Islet of Langerhans (tissue), 1 donor: ENCODE results near the genes DMGDH, ANKRD34B and MSH3.

GRCh38 chr5:78504573-78505236 is 143.9 kb downstream of the LHFPL2 start:
- RRBS = no CpG with 5 or more reads among the region's 9 CpGs

GRCh38 chr5:78983625-78984415 is 1.3 kb downstream of the ARSB start:
- RRBS = no CpG with 5 or more reads among the region's 15 CpGs

DNA sequence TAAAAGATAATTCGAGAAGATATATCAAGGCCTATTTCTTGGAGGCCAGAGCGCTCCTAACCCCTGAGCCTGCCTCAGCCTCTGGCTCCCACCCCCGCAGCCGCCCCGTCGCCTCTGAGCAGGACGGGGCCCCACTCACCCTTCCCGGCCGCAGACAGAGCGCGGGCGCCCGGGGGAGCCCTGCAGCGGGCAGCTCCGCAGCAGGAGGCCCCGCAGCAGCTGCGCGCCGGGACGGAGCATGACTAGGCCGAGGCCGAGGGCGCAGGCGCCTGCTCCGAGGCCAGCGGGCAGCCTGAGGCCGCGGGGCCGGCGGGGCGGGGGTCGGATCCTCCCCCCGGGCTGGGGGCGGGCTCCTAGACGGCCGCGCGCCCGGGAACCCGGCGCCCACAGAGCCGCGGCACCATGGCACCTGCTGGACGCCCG is at the start of gene DMGDH:
DMGDH (minus strand) TSS at position 294 of the 423 bp plus-strand sequence.
- RRBS = 6% methylated on average over 29 of the region's 45 CpGs

DNA sequence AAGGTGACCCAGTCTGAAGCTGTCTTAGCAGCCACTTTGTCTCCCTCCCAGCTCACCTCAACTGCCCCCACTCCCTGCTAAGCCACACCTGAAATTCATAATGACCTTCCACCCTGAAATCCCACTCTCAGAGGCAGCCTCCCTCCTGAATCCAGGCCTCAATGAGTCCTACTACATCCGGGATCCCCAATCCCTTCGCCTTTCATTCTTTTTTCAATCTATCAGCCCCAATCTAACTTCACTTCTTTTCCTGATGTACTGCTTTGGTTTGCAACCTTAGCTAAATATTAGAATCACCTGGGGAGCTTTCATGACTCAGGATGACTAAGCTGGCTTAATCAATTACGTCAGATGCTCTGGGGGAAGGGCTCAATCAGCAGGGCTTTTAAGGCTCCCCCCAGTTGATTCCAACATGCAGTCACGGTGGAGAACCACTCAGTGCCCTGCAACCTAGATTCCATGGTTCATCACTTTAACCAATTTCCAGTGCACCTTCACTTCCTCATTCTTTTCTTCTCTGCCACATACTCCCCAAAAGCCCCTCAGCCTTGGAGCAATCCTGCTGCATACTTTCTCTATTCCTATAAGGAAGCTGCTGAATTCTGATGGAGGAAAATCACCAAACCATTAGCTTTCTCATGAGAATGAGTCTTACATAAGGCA is 32.3 kb downstream of the BHMT start:
- RRBS = no CpG with 5 or more reads among the region's 4 CpGs

- RRBS = no CpG with 5 or more reads among the region's 4 CpGs
Measured at GRCh38 chr5:79578865-79579316, 33.4 kb upstream of the TENT2 start.

DNA sequence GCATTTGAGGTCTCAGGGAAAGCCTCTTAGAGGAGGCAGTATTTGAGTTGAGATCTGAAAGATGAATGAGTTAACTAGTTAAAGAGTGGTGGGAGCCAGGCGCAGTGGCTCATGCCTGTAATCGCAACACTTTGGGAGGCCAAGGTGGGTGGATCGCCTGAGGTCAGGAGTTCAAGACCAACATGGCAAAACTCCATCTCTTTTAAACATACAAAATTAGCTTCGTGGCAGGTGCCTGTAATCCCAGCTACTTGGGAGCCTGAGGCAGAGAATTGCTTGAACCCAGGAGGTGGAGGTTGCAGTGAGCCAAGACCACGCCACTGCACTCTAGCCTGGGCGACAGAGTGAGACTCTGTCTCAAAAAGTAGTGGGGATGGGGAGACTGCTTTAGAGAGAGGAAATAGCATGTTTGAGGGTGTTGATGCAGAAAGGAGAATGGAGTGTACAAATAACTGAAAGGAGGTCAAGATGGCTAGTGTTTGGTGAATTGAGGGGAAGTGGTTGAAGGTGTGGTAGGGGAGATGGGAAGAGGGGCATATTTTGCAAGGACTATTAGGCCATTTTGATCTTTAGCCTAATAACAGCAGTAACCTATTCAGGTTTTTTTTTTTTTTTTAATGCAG is 18.1 kb downstream of the TENT2 start:
- RRBS = no CpG with 5 or more reads among the region's 6 CpGs

- RRBS = no CpG with 5 or more reads among the region's 14 CpGs
Measured at GRCh38 chr5:80055615-80056323, 20.6 kb downstream of the THBS4 start.

DNA sequence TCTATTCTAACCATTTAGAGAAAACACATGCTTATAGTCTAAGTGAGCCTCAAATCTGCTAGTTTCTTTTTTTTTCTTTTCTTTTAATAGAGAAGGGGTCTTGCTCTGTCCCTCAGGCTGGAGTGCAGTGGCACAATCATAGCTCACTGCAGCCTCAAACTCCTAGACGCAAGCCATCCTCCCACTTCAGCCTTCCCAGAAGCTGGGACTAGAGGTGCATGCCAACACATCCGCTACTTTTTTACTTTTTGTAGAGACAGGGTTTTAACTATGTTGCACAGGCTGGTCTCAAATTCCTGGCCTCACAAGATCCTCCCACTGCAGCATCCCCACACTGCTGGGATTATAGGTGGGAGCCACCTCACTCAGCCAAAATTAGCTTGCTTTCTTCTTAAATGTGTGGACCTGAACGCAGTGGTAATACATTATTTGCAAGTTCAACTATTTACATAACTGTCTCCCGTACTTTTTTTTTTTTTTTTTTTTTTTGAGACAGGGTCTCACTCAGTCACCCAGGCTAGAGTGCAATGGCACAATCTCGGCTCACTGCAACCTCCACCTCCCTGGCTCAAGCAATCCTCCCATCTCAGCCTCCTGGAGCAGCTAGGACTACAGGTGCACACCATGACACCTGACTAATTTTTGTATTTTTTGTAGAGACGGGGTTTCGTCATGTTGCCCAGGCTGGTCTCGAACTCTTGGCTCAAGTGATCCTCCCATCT is 66.0 kb downstream of the SERINC5 start:
- RRBS = no CpG with 5 or more reads among the region's 8 CpGs

DNA sequence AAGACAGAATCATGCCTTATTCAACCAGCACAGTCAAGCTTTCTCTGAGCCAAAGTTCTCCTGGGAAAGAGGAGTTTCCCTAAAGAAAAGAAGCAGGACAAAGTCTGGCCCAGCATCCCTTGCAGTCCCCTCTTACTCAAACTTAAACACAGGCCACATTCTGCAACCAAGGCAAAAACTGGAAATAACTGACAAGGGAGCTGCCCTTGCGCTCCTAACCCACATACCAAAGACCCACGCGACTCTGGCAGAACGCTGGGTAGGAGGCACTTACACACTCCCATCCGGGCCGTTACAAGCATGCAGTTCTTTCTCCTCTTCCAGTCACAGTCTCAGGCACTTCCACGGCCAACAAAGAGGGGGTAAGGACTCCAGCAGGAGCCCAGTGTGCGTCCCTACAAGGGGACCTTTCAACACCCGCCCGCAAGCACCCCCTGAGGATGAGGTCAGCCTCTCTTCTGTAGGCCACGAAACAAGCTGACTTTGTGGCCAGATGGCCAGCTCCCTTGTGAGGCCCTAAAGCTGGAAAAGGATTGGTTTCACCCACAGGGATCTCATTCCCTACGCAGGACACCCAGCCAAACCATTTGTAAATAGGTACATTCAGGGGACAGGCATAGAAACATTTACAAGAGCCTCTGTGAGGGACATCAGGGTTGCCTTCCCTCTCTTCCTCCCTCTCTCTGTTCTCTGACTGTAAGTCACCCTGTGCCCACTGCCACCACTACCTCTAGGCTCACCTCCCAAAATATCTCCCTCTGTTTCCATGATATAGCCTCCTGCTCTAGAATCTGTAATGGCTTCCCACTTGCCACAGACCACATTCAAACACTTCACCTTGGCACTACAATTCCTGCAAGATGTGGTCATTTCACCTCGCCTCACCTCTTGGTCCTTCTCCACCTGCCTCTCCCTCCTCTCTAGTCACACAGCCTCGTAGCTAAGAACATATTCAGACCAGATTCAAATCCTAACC is 57.3 kb downstream of the SERINC5 start:
- RRBS = no CpG with 5 or more reads among the region's 14 CpGs

DNA sequence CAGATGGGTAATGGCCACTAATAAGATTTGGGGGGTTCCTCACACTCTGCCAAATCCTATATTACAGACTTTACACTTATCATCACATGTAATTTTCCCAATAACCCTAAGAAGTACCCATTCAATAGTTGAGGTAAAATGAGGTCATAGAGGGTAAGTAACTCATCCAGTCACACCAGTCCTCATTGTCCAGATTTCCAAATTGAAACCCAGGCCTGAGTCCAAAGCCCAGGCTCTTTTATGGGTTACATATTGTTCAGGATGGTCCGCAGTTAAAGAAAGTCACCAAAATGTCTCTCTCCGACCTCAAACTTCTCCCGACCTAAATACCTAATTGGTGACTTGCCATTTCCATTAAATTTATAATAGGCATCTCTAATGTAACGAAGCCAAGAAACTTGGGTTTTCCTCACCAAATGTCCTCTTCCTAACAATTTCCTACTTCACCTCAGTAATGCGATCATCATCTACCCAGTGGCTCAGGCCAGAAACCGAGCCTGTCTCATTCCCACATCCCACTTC is 3.2 kb downstream of the SERINC5 start:
- RRBS = no CpG with 5 or more reads among the region's 6 CpGs

DNA sequence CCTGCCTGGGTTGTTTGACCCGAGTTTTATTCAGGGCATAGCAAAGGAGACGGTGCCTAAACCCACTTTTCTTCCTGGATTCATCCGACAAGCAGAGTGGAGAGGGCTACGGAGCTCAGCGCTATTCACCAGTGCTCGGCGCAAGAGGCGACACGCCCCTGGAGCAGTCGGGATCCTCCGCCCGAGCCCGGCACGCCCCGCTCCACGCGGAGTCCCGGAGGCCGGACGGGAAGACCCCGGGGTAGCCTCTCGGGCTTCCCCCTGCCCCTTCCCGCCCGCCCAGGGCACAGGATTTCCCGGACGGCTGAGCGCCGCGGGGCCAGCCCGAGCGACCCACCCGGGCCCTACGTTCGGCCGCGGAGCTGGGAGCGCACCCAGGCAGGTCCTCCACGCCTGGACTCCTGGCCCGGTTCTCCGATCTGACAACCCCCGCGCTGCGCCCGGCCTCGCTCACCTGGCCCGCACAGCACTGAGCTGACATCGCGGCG is 362 bp downstream of the SERINC5 start:
- RRBS = 3% methylated on average over 17 of the region's 49 CpGs

DNA sequence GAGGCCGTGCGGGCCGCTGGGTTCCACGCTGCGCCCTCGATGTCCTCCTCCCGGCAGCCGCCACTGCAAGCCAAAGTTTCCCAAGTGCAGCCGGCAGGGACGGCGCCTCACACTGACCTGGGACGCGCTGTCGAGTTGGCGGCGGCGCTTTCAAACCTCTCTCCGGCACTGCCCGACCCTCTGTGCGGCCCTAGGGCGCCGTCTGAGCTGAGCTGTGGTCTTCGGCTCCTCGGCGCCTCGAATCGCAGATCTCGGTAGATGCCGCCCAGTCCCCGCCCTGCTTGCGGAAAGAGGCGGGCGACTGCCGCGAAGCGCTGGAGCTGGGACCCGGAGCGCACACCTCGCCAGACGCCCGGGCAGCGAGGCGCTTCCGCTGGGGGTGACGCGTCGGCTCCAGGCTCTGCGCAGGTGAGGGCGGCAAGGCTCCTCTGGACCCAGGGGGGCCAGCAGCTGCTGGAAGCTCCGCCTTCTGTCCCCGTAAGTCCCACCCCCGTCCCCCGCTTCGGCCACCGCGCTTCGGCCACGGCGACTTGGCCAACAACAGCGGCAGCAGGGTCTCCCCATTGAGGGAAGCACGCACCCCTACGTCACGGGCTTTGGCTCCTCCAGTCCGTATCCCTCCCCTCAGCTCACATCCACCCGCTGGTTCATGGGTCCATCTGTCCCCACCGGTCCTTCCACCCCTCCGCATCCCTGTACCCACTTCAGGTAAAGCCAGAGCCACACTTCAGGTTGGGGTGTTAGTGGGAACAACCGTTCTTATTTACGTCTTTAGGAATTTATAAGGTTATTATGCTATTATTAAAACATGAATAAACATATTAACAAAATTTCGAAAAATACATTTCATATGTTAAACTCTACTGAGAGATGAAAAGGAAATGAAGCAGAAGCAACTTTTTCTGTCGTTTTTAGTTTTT is at the start of gene ANKRD34B:
ANKRD34B (minus strand) TSS at position 244 of the 920 bp plus-strand sequence.
- RRBS = 3% methylated on average over 18 of the region's 71 CpGs

GRCh38 chr5:80653989-80654864 is at the start of gene MSH3:
Gene MSH3, plus strand, starts transcription at chr5:80654652.
- RRBS = 3% methylated on average over 27 of the region's 75 CpGs

- RRBS = no CpG with 5 or more reads among the region's 6 CpGs
Measured at GRCh38 chr5:81300724-81301167, 641 bp upstream of the ZCCHC9 start.

- RRBS = no CpG with 5 or more reads among the region's 7 CpGs
Measured at GRCh38 chr5:81355062-81355871, 38.7 kb downstream of the ACOT12 start.

DNA sequence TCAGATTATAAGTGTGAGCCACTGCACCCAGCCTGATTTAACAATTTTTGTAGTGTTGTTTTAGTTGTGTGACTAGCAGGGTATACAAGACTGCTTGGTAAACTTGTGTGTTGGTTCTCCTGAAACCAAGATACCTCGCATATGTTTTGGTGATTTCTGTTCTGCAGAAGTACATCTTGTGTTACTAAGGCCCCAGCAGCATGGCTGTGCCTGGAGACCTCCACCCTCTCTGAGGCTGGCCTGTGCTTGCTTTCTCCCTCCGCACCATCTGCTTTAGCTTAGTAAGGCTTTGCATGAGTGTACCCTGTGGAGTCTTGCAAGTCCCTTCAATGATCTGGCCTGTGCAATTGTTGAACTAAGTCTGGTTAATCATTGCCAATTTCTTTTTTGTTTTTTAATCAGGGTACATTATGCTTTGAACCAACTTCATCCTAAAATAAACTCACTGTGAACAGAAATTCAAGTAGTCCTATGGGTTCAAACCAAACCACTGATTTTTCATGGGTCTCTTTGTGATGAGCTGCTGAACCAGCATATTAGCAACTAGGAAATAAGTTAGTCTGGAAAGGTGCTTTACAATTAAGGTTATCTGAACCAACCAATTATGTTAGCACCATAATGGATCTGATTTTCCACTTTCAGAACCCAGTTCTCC is 32.3 kb downstream of the ACOT12 start:
- RRBS = no CpG with 5 or more reads among the region's 2 CpGs

DNA sequence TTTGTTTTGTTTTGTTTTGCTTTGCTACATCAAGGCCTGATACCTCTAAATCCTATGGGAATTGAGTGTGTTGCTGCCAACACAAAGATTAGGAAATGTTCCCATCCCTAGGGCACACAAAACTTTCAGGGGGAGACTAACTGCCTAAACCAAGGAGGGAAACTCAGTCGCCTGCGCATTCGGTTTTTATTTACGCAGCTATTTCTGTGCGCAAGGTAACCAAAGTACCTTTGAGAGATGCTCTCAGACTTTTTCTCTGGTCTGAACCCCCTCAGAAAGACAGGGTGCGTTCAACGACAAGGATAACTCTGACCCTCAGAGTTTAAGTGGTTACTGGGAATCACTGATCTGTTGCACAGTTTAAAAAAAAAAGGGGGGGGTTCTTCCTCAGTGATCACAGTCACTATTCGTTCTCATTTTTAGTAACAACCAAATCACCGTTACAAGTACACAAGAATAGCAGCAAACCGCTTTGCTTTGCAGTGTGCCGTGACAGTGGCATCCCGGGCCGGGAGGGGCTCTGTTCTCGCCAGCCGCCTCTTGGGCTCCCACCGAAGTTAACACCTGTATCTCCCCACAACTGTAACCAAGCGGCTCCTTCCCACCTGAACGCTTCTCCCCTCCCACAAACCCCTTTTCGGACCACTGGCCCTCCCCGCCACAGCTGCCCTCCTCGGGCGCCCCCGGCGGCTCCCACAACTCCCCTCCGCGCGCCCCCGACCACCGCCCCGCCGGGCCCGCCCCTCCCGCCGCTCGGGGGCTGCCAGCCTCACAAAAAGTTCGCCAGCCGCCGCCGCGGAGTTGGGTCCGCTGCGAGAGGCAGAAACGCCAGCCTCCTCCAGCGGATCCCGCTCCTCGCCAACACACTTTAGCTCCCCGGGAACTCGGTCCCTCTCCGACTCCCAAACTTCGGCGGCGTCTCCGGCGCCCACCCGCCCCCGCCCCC is 1.3 kb downstream of the SSBP2 start:
- RRBS = 4% methylated on average over 19 of the region's 56 CpGs

- RRBS = 5% methylated on average over 18 of the region's 55 CpGs
Measured at GRCh38 chr5:81751654-81752557, 1.0 kb upstream of the SSBP2 start.

- RRBS = no CpG with 5 or more reads among the region's 10 CpGs
Measured at GRCh38 chr5:81773557-81774204, 22.8 kb upstream of the SSBP2 start.

- RRBS = no CpG with 5 or more reads among the region's 2 CpGs
Measured at GRCh38 chr5:82165744-82166208, 112.4 kb downstream of the RPS23 start.